Metastatic Liver Carcinoma in the Lung (tissue), 2 donors: ENCODE results near the gene FBXL7.

DNA sequence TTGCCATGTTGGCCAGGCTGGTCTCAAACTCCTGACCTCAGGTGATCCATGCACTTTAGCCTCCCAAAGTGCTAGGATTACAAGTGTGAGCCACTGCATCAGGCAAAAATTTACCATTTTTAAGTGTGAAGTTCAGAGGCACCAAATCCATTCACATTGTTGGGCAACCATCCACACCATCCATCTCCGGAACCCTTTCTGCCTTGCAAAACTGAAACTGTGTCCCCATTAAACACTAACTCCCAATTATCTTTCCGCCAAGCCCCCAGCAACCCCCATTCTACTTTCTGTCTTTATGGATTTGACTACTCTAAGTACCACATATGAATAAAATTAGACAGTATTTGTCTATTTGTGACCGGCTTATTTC, 30.1 kb downstream of the ANKH start:
- PRO-cap, 2 experiments: no peak in any of the 2 experiments

GRCh38 chr5:15031128-15031508, 159.5 kb upstream of the ANKH start:
- PRO-cap, 2 experiments: no peak in any of the 2 experiments

GRCh38 chr5:15499848-15500382, at the start of gene FBXL7:
FBXL7 (plus strand) TSS chr5:15500180.
- PRO-cap, 2 experiments: peak in 2 of 2 experiments; most common plus-strand start chr5:15500180 (in 2)

DNA sequence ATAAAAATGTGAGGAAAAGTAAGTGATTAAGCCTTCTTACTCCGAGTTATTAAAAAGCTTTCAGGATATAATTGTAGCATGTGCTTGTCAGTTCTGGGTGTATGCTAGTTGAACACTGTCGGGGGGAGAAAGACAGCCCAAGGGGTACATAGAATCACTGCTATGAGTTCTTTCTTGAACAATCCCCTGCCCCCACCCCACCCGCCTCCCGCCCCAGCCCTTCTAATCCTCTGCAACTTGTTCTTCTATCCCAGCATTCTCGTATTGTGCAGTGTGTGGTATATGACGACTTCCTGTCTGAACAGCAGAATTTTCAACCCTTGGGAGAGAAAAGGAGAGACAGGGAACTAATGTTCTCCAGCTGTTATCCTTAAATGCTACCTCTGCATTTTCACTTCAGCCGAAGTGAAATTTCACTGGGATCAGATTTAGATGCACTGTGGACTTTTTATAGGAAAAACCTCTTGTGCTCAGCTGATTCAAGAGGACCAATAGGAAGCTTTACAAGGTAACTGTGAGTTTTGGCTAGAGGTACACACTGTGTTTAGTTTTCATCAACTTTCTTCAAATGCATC, 2.2 kb downstream of the FBXL7 start:
- PRO-cap, 2 experiments: no peak in any of the 2 experiments

- PRO-cap, 2 experiments: no peak in any of the 2 experiments
These were observed 26.2 kb downstream of the FBXL7 start for GRCh38 chr5:15526244-15526567.

- PRO-cap, 2 experiments: no peak in any of the 2 experiments
These were observed 135.2 kb downstream of the FBXL7 start for GRCh38 chr5:15634997-15635744.

DNA sequence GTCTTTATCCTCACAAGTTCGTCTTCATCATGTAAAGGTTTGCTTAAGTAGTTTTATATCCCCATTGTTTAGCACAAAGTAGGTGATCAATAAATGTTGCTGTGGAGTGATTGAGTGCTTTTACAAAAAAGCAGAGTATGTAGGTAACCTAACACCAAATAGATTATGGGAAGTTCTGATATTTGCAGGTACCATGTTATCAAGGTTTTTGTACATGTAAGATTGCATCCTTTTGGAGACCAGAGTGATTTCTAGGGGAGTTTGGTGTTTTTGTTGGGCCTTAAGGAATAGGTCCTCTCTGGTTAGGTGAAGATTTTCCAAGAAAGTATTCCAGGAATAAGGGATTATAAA, 196.9 kb downstream of the FBXL7 start:
- PRO-cap, 2 experiments: no peak in any of the 2 experiments

DNA sequence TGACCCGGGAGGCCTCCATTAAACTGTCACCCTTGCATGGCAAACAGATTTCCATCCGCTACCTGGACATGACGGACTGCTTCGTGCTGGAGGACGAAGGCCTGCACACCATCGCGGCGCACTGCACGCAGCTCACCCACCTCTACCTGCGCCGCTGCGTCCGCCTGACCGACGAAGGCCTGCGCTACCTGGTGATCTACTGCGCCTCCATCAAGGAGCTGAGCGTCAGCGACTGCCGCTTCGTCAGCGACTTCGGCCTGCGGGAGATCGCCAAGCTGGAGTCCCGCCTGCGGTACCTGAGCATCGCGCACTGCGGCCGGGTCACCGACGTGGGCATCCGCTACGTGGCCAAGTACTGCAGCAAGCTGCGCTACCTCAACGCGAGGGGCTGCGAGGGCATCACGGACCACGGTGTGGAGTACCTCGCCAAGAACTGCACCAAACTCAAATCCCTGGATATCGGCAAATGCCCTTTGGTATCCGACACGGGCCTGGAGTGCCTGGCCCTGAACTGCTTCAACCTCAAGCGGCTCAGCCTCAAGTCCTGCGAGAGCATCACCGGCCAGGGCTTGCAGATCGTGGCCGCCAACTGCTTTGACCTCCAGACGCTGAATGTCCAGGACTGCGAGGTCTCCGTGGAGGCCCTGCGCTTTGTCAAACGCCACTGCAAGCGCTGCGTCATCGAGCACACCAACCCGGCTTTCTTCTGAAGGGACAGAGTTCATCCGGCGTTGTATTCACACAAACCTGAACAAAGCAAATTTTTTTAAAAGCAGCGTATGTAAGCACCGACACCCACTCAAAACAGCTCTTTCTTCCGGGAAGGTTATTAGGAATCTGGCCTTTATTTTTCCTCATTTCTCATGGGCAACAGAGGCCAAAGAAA, 242.9 kb downstream of the MARCHF11 start:
- PRO-cap, 2 experiments: no peak in any of the 2 experiments

- PRO-cap, 2 experiments: no peak in any of the 2 experiments
These were observed 50.6 kb downstream of the MARCHF11 start for GRCh38 chr5:16128968-16129411.

DNA sequence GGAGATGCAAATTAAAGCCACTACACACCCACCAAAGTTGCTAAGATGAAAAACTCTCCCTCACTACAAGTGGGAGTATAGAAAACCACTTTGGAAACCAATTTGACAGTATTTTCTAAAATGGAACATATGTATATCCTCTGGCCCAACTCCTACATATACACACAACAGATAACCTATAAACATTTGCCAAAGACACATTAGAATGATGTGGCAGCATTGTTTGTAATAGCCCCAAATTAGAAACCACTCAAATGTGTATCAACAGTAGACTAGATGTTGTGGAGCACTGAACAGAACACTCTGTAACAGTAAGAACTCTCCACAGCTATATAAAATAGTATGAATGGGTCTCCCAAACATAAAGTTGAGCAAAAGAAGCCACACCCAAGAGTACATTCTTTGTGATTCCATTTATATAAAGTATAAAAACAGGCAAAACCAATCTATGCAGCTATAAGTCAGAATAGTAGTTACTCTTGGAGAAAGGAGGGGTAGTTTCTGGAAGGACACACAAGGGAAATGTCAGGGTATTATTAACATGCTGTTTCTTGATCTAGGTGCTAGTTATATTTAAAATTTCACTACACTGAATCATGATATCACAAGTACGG, 6.1 kb downstream of the ZNF622 start:
- PRO-cap, 2 experiments: no peak in any of the 2 experiments

DNA sequence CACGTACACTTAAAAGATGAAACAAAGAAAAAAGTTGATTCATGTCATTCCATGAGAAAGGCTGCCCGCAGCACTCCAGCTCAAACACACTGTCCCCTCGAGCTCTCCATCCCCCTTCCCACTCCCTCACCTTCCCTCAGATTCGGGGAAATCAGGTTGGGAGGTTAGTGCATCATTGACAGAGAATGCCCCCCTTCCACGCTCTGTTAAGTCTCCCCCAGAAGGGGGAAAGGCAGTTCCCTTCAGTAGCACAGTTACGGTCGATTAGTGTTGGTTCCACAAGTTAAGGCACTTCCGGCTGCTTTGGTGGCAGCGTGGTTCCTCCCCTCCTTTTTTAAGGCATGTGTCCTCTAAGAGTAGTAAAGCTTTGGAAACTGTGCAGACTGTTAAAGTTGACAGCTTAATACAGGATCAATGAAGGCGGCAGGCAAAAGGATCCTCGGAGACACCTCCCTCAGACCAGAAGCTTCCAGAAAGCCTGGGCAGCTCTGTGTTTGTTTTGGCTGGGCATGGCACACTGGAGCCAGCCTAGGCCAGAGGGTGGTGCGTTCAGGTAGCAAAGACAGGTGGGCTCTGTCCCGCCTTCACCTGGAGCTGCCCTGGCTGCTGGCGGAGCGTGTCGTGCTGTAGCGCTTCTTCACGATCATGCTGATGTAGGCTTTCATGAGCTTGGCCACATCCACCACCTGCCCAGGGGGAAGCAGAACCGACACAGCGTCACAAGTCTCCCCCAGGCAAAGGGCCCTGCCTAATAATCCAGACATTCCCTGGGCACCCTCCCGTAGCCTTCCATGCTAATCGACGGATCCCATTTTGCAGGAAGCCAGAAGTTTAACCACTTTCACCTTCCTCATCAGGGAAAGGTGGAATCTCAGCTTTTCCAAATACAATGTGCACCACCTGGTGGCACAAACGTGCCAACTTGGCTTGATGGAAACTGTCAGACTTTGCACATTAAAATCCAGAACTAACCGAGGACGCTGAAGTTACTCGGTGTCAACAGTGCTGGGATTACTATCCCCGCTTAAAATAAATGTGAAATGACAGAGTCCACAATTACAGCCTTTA, 49.6 kb upstream of the RETREG1 start:
- PRO-cap, 2 experiments: no peak in any of the 2 experiments

DNA sequence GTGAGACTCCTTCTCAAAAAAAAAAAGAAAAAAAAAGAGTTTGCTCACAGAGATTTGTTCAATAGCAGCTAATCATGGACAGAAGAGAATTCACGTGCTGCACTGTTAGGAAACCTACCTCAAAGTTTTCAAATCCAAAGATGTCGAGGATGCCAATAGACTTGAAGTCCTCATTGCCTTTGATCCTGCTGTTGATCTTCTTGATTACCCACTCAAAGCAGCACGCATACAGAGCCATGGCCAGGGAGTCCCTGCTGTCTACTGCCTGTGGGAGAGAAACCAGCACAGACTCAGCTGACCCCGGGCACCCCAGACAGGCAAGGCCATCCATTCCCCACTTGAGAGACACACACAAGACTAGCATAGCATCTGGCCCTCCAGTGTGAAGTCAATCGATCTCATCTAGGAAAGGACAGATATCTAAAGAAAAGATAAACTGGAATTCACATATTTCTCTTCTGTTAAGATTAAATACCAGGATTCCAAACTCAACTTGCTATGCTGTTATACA, 147.4 kb upstream of the RETREG1 start:
- PRO-cap, 2 experiments: no peak in any of the 2 experiments

DNA sequence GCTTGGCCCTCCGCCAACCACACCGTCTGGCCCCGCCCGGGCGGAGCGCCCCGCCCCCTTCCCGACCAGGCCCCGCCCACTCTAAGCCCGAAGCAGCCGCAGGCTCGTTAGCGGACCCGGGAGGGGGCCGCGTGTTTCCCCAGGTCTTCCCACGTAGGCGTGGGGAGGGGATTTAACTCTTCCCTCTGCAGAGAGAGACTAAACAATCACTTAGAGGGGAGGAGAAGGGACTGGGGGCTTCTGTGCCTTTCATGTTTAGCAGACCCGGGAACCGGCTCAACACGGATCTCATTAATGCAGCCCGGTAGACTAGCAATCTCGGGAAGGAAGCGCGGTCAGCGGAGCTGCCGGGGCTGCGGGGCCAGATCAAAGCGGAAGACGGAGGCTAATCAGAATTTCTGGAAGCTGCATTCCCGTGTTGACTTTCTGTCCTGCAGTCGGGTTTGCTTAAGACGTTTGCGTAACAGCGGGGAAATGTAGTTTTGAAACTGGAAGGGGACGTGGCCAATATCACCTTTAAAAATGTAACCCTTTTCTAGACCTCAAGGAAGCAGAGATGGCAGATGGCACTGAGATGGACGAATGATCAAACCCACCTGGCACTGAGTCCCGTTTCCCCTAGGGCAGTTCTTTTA, 409 bp upstream of the MYO10 start:
- PRO-cap, 2 experiments: peak in 2 of 2 experiments; most common plus-strand start position 84 of the sequence (in 1); most common minus-strand start position 378 of the sequence (in 1)

- PRO-cap, 2 experiments: no peak in any of the 2 experiments
These were observed 5.2 kb downstream of the BASP1 start for GRCh38 chr5:17222533-17223114.

GRCh38 chr5:17228201-17228590, 10.8 kb downstream of the BASP1 start:
- PRO-cap, 2 experiments: no peak in any of the 2 experiments

GRCh38 chr5:17228749-17229238, 11.4 kb downstream of the BASP1 start:
- PRO-cap, 2 experiments: no peak in any of the 2 experiments

GRCh38 chr5:17311309-17311655, 93.9 kb downstream of the BASP1 start:
- PRO-cap, 2 experiments: no peak in any of the 2 experiments

GRCh38 chr5:17316713-17317400, 99.4 kb downstream of the BASP1 start:
- PRO-cap, 2 experiments: no peak in any of the 2 experiments

DNA sequence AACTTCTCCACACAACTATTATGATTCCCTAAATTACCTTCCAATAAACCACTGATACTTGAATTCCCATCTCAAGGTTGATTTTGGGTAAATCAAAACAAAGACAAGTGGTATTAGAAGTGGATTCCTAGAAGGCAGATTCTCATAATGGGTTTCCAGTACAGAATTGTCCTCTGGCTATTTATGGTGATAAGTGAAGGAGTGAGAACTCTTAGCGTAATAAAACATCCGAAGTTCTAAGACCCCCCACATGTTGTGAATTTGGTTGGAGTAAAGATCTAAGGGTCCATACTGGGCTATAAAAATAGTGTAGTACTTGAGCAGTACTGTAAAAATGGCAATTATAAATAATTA, 627.5 kb upstream of the CDH18 start:
- PRO-cap, 2 experiments: no peak in any of the 2 experiments

DNA sequence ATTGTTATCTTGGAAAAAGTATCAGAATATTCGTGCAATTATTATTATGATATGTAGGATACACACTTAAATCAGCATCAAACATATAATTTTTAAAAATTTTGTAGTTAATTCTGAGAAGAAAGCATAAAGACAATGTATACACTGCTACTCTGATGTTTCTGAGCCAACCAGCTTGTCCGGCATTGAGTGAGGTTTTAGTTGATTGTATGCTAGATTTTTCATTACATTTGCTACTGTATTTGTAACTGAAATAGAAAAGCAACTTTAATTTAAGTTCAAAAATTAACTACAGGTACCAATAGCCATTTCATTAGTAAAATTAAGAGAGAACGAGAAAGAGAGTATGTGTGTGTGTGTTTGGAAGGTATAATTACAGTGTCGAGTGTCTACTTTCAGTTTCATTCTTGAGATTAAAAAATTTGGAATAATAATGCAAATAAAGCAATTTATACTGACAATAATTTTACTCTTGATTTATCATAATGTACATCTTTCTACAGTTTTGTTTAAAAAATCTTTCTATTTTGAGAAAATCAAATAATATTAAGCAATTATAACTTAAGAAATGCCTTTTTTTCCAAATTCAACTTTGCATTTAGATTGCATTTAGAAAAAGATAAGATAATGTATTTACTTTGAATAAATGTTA, 160.4 kb upstream of the CDH12 start:
- PRO-cap, 2 experiments: no peak in any of the 2 experiments